WTC11 (cell line): ENCODE results near the genes HUWE1, PHF8, PAGE2B and NBDY.

DNA sequence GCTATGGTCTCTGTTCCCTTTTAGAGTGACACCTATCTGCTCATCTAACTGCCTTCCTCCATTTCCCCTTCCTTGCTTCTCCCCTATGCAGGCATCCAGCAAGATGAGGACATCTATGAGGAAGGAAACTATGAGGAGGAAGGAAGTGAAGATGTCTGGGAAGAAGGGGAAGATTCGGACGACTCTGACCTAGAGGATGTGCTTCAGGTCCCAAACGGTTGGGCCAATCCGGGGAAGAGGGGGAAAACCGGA lies 5.4 kb downstream of the TSPYL2 start:
- PRO-cap = no peak

- PRO-cap = bidirectional peak, plus-strand start at chrX:53225553, minus-strand start at chrX:53225199
Observed at GRCh38 chrX:53225328-53225811, 363 bp upstream of the KDM5C start.

- PRO-cap = no peak
Observed at GRCh38 chrX:53248576-53249443, 23.8 kb upstream of the KDM5C start.

DNA sequence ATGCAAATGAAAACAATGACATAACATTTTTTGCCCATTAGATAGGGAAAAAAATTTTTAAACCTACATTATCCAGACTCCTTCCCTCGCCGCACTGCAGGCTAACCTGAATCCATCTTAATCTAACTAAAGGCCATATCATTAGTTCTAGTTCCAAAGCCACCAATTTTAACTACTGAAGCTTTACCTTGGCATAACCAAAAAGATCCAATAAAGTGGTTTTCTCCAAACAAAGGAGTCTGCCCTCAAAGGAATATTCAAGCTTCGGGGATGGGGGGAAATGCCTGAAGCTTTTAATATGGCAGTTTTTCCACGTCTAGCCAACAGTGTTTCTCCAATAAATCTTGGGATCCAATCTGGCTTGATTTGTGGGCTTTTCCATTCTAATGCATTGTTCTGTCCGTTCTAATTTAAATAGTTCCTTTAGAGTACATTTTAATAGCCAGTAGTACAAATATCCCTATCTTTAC lies 1.8 kb downstream of the HUWE1 start:
- PRO-cap = no peak

DNA sequence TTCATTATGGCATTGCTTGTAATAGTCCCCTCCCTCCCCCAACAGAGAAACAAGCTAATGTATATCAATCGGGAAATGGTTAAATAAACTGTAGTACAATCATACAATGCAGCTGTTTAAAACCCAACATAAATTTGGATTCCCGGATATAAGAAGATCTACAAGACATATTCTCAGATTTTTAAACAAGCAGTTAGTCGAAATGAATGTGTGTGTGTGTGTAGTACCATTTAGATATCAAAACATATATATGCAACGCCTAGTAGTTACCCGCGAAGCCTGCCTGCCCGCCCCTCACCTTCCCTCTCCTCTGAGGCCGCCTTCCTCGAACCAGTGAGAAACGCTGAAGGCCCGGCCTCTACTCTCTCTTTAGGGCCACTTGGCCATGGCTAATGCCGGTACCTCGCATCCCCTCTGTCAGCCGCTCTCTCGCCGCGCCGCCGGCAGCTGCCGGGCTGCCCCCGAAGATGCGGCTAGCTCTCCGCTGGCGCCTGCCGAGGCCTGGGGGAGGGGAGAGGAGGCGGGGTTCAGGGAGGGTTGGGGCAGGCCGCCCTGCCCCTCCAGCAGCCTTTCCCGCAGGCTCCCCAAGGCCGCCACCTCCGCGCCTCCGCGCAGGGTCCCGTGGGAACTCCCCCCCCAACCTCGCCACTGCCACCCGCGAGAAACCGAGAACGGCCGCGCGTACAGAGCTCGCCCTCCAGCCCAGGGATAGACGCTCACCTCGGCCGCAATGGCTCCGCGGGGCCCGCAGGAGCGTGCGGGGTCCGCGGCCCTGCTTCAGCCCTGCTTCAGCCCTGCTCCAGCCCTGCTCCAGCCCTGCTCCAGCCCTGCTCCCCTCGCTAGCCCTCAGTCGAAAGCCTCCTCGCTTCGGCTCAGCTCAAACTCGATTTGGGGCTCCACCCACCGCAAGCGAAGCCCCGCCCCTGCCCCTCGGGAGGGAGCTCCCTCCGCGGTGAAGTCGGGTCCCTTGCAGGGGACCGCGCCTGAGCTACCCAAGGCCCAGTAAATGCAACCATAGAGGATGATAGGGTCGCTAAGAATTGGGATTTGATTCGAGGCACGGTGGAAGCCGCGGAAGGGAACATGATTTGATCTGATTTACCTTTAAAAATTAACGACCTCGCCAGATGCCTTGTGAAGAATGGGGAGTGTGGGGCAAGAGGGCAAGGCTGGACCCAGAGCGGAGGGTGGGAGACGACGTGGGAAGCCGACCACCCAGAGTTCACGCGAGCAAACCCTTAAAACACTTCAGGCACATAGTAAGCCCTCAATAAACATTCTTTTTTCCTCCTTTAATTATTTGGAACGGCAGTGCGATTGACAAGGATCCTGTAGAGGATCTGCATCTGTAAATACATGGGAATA lies at the start of gene HUWE1:
HUWE1 (minus strand) TSS at position 852 of the 1,365 bp plus-strand sequence.
- PRO-cap = bidirectional peak, plus-strand start at position 566 of the sequence, minus-strand start at position 469 of the sequence; bidirectional peak, plus-strand start at position 927 of the sequence, minus-strand start at position 834 of the sequence

GRCh38 chrX:54043745-54044568 lies at the start of gene PHF8:
Gene PHF8 (minus strand): TSS chrX:54044473.
- PRO-cap = bidirectional peak, plus-strand start at chrX:54043965, minus-strand start at chrX:54043934; bidirectional peak, plus-strand start at chrX:54044626, minus-strand start at chrX:54044468

DNA sequence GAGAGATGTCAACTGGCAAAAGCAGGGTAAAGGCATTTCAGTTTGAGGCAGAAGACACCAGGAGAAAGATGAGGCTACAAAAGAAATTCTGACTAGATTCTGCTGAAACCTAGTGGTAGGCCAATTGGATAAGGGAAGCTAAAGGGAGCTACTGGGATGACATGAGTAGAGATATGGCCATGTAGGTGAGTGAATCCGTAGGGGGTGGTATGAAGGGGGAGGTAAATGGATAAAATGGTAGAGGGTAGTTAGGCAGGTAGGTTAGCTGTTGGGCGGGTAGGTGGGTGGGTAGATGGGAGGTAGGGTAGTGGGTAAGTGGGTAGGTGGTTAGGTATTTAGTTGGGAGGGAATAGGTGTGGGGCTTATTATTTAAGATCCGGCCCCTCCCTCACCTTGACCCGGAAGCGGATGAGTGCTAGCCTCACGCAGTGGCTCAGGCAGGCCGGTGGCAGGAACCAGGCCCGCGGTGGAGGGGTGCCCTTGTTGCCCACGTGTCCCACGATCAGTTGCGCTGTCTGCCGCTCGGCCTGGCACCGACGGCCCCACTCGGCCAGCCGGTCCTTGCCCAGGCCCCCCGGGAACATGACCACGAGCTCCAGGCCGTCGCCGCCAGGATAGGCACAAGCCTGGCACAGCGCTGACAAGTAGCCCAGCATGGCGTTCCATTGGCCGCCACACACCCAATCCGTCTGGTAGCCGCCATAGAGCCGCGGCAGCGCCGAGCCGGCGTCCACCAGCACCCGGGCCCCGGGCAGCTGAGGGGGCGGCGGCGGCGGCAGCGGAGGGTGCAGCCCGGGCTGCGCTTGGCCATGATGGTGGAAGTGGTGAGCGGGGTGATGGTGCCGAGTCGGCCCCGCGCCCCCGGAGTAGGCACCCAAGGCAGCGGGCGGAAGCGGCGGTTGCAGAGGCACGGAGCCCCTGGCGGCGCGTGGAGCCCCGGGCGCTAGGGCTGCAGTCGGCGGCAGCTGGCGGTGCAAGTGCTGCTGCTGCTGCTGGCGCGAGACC lies 644 bp downstream of the FAM120C start:
- PRO-cap = bidirectional peak, plus-strand start at position 428 of the sequence, minus-strand start at position 317 of the sequence; bidirectional peak, plus-strand start at position 902 of the sequence, minus-strand start at position 714 of the sequence

- PRO-cap = bidirectional peak, plus-strand start at chrX:54359128, minus-strand start at chrX:54359108
Observed at GRCh38 chrX:54358352-54359386, 81.5 kb upstream of the TSR2 start.

DNA sequence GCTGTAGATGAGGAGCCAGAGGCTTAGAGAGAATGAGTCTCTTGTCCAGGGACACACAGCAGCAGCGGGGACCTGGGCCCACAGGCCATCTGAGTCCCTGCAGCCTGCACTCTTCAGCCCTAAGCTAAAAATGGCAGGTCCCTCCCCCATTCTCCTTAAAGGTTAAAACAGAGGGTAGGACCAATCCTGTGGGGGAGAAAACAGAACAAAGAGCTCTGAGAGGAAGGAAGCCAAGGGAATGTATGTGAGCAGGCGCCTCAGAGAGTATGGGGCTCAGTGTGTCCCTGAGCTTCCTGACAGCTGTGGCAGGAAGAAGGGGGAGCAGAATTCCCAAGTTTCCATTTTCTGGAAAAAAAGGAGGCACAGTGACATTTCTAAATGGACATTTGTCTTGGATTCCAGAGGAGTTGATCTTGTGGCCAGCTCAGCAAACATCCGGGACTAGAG lies 16.1 kb downstream of the MAGED2 start:
- PRO-cap = unidirectional peak, minus-strand start at position 91 of the sequence; unidirectional peak, minus-strand start at position 132 of the sequence

DNA sequence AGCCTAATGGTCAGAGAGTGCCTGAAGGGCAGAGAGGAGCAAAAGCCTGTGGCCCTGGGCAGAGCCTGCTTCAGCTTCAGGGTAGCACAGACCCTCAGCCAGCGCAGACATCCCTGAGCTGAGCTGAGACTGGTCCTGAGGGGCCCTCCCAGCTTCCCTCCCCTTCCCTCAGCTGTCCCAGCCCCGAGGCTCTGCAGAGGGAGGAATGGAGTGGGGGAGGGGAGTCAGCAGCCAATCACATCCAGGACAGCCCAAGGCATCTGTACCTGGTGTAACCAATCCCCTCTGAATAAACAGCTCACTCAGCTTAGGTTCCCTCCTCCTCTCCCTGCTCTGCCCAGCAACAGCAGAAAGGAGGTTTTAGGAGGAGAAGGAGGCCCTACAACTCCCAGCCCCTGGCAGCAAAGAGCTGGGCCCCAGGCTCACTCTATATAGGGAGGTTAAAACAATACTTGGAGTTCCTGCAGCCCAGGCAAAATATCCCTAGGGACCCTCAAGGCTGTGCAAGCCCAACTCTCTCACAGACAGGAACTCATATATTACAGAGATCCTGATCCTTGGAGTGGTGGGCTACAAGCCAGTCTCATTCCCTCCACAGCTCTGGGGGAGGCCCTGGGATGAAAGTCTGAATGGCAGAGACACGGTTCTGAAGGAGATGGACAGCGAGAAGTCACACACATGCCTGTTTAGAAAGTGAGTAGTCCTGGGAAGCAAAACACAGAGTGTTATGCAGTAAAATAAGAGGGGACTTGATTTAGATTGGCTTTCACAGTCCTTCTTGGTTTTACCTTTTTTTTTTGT lies 33.9 kb downstream of the MAGED2 start:
- PRO-cap = no peak

- PRO-cap = bidirectional peak, plus-strand start at chrX:54921678, minus-strand start at chrX:54921347; unidirectional peak, plus-strand start at chrX:54921786; unidirectional peak, minus-strand start at chrX:54921847
Observed at GRCh38 chrX:54920991-54922353, 848 bp downstream of the TRO start.

- PRO-cap = no peak
Observed at GRCh38 chrX:55074972-55075353, at the start of gene PAGE2B. Gene PAGE2B (plus strand): TSS chrX:55075030.

- PRO-cap = no peak
Observed at GRCh38 chrX:55910026-55910737, 192.6 kb downstream of the RRAGB start.

DNA sequence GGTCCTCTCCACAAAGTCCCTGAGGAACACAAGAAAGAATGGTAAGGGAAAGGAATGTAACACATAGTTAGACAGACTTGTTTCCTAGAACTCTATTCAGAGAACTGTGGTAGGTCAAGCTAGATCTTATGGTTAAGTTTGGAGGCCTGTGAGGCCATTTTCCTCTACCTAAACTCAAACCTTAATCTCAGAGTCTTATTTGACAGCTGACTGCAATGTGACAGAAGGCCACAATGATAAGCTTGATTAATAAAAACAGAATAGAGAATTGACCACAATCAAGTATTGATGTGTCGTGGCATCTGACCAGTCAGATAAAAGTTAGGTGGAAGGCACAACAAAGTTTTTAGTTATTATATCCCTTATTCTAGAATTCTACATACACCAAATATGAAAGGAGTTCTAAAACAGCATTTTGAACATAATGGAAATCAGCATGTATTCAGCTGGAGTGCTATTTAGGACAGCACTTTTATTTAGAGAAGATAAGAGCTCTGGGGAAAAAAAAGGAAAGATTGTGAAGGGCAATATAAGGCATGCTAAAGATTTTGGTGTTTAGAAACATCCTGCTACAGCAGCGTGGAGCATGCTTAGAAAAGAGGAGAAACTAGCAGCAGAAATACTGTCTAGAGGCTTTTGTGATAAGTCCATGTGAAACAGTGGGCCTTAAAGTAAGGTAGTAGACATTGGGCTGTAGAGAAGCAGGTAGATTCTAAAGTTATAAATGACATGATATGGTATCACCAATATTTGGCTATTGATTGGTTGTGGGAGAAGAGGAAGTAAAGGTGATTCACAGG lies 212.2 kb upstream of the KLF8 start:
- PRO-cap = no peak

DNA sequence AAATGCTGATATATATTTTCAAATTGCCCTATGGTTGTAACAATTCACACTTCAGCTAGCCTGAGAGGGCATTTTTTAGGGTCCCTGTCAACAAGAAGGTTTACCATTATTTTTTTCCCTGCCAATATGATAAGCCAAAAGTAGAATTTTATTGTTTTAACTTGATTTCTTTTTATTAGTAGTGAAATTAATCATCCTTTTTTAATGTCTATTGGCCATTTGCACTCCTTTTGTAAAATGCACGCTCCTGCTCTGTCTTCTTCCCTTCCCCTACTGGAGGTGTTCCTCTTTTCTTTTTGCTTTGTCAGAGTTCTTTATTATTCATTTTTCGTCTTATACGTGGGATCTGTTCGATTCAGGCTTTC lies 531 bp upstream of the UBQLN2 start:
- PRO-cap = no peak

DNA sequence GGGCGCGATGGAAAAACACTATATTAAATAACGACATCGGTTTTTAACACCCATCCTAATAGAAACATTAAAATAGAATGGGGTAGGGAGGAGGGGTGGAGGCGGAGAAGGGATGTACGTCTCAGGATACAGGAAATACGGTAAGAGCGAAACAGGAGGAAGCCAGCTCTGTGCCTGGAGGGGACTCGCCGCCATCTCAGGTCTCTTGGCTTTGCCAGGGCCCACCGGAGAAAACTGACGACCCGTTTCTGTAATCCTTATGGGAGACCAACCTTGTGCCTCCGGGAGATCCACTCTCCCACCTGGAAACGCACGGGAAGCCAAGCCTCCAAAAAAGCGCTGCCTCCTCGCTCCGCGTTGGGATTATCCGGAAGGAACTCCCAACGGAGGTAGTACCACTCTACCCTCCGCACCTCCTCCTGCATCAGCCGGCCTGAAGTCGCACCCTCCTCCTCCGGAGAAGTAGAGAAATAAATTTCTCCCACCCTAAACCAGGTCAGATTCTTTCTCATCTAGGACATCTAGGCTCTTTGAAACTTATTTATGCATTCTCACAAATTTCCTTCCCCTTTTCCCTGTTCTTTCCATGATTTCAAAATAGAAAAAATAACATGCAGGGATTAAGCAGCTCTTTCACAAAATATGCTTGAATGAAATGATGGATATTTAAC lies at the start of gene NBDY:
NBDY (plus strand) TSS at position 149 of the 671 bp plus-strand sequence.
- PRO-cap = unidirectional peak, plus-strand start at position 171 of the sequence

DNA sequence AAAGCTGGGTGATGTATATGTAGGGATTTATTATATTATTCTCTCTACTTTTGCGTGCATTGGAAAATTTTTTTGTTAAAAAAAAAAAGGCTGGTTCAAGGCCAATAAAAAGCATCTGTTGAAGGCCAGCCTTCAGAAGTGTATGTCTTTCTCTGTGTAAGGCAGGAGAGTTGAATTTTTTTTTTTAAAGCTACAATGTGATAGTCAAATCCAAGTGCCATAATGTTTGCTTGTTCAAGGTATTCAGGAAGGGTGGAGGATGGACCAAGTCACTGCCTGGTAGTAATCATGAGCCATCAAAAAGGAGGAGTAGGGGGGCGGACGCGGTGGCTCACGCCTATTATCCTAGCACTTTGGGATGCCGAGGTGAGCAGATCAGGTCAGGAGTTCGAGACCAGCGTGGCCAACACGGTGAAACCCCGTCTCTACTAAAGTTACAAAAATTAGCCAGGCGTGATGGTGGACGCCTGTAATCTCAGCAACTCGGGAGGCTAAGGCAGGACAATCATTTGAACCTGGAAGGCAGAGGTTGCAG lies 943 bp downstream of the NBDY start:
- PRO-cap = no peak

DNA sequence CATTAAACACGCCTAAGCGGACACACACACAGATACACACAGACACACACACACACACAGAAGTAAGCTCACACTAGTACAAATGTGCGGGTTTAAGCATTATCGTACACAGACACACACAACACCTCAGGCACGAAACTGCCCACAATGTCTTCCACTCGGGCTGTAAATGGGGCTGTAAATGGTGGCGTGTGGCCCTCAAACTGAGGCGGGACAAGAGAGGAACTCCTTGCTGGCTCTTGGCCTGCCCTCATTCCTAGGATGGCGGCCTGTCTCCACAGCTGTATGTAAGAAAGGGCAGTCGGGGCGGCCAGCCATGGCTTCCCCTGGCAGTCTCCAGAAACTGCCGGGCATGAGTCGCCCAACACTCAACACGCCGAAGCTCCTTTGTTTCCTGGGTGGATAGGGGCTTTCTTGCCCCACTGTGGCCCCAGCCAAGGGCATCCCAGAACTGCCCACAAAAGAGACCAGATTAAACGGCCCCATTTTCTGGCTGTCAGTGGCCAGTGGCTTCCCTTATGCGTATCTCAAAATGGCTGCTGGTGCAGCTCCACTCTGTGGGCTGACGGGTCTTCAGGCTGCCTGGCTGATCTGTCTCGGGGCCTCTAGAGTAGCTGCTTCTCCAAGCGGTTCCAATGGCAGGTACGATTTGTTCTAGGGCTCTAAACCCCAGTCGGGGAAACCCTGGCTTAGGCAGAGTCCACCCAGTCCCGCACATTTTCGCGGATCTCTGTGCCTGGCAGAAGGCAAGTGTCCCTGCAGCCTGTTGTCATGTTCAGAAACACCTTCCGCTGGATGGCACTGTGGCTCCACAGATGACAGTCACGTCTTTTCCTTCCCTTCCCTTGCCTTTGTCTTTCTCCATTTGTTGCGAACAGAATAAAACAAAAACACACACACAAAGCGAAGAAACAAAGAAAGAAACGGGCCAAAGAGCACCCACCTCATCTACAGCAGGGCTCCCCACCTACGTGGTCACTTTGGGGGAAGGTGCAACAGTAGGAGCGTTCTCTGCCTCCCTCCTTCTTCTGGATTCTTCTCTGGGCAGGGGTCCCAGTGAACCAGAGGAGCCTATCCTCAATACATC lies 54.2 kb downstream of the NBDY start:
- PRO-cap = no peak

DNA sequence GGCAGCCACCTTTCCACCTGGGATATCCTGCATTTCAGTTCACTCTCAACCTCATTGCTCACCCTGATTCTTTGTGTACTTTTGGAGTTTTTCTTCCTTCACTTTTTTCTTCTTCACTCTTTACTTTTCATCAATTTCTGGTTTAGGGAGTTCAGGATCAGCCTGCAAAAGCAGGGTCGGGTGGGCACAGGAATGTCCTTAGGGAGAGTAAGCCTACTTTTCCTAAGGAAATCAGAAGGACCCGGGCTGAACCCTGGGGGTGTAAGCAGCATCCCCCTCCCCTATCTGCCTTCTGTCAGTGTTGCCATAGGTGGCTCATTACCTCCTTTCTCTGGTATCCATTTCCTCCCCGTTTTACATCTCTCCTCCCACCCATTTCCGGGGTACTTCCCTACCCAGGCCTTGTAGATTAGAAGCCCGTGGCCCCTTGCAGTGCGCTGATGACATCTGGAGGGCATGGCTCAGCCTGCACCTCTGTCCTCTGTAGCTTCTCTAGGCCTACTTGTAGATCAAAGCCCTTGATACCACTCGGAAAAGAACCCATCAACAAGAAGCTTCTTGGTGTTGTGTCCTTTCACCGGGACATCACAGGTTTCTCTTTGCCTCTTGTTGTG lies 71.7 kb downstream of the NBDY start:
- PRO-cap = no peak

DNA sequence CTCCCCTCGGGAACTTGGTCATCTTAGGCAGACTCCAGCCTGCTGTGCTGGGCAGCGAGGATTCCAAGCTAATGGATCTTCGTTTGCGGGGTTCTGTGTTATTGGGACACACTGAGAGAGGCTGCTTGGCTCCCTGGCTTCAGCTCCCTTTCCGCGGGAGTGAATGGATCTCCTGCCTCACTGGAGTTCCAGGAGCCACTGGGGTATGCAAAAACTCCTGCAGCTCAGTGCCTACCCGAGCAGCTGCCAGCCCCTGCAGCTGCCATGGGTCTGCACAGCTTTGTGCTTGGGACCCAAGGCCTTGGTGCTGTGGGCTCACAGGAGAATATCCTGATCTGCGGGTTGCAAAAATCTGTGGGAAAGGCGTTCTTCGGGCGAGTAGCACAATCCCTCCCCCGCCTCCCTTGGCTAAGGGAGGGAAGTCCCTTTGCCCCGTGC lies 15.8 kb downstream of the ZXDB start:
- PRO-cap = no peak